Mesenchymal stem cell of the bone marrow (primary cell): ENCODE measurements around a stretch of chr15.

- CAGE, long polyA plus RNA = no peak
These were observed 556 bp upstream of the TM2D3 start for GRCh38 chr15:101652430-101653444.